Colon Carcinoma Metastatic in the Brain (tissue), 2 donors: ENCODE data around the genes B4GALT6, SLC25A52 and RNF125.

DNA sequence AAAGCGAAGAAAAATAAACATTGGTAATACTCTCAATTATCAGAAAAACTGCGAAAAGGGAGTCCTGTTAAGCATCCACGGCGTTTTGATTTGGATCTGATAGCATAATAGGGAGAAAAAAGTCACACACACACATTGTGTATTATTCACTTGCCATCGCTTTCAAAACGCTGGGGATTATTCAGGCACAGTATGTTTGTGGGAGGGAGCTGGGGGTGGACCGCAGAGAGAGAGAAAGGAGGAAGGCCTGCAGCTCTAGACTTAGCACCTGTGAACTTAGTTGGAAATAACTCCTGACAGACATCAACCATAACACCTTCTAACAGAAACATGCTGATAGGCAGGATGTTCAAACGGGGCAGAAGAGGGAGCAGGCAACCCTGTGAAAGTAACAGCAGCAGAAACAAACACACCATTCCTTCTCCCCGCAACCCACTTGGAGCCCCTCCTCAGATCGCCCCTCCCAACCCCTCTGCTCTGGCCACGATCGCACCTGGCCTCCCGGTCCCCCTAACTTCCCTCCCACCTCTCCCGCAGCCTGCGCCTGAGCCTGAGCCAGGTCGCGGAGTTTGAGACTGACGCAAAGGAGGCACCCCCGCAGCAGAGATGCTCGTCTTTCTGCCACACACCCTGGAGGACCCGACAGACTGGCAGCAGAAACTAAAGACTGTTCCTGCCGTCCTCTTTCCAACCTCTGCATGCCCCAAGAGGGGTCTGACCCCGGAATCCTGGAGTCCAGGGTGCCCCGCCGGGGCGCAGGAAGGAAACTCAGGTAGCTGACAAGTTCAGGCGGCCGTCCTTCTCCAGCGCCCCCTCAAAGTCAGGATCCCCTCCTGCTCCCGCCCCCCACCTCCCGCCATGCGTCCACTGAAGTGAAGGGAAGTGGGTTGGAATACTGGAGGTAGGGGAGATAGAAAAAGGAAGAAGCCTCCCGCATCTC lies 782 bp downstream of the CHST9 start:
- PRO-cap, 2 experiments, result no peak in any of the 2 experiments

- PRO-cap, 2 experiments, result no peak in any of the 2 experiments
Observed at GRCh38 chr18:27921733-27922591, 255.0 kb downstream of the CDH2 start.

DNA sequence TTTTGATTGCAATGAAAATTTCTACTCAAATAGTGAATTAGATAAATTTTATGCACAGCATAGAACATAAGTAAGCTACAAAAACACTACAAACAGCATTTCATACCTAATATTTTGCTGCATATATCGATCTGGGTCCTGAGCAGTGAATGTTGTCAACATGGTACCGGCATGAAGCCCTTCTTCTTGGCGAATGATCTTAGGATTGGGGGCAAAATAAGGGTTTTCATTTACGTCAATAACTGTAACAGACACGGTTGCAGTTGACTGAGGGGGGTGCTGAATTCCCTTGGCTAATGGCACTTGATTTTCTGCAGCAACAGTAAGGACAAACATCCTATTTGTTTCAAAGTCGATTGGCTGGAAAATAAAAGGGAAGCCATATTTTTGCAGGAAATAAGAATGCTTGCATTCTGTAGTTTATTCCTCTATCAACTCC lies 186.9 kb downstream of the CDH2 start:
- PRO-cap, 2 experiments, result no peak in any of the 2 experiments

DNA sequence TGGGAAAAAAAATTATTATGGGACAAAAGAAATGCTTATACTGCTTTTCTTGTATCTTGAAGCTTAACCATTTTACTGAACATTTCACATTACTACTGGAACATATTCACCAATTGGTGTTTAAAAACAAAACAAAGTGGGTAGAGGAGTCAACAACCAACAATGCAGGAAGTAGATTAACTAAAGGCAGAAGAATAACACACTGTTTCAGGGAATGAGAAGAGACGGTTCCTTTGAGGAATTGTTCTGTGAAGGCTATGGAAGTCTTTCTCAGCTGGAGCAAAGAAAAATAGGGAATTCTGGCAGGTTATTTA lies 113.8 kb downstream of the CDH2 start:
- PRO-cap, 2 experiments, result no peak in any of the 2 experiments

DNA sequence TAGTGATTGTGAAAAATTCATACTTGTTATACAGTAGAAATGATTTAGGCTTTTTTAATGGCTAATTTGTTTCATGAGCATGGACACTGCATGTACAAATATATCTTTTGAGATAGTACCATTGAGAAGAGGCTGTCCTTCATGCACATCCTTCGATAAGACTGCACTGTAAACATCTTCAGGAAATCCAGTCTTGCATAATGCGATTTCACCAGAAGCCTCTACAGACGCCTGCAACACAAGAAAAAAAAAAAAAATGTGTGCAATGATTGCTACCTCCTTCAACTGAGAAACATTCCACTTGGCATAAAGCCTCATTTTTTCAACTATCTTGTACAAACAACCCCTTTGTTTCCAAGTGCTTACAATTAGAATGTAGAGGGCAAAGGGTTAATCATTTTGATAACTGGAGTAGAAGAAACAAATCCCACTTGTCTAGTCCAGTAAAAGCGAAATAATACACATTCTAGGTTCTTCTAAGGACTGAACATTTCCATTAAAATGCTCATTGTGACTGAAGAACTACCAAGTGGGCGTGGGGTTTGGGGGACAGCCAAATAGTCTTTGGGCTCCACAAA lies 29.3 kb downstream of the CDH2 start:
- PRO-cap, 2 experiments, result no peak in any of the 2 experiments

DNA sequence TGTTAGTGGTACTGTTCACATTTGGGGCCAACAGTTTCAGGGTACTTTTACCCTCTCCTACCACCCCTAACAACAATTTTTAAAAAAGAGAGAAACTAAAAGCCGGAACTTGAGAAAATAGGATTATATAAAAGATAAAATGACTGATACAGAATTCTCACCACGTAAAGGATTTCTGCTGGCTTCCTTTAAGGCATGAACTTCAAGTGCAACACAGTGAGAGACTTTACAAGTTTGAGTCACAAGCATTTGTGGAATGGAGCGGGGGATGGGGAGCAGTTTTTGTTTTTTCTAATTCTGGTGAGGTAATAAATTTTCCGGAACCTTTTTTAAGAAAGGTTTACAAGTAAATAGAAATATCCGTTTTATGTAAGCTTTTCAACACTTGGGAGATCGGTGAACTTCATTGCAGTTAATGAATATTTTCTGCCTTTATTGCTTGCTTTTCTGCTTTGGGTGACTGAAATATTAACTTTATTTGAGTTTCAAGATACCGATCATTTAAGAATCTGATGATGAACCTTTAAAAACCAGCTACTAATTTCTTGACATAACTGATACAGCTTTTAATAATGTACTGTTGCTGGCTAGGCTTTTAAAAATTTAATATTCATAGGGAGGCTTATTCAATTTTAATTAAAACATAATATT lies 1.9 kb upstream of the CDH2 start:
- PRO-cap, 2 experiments, result no peak in any of the 2 experiments

GRCh38 chr18:29594424-29594798 lies 1417.5 kb upstream of the CDH2 start:
- PRO-cap, 2 experiments, result no peak in any of the 2 experiments

DNA sequence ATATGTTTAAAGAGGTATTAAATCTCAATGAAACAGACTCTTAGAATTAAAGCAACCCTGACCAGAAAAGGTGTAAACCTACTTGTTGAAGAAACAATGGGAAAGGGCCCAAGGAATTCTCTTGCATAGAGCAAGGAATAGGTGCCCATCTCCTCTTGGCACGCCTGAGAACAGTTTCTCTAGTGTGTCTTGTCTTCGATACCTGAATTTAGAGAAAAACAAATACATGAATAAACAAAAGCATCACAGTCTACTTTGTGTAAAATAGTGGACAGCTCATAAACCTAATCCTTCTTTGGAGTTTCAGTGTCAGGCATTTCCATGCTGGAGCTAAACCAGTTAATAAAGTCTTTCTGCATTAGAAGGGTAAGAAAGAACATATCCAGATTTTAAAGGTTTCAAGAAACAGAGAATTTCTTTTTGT lies 13.1 kb downstream of the DSC3 start:
- PRO-cap, 2 experiments, result no peak in any of the 2 experiments

GRCh38 chr18:31103036-31103523 lies 859 bp upstream of the DSC2 start:
- PRO-cap, 2 experiments, result no peak in any of the 2 experiments

GRCh38 chr18:31397140-31397731 lies 20.7 kb downstream of the DSG4 start:
- PRO-cap, 2 experiments, result peak in 2 of 2 experiments; most common minus-strand start chr18:31397362 (in 2)

GRCh38 chr18:31546099-31546667 lies 45.5 kb upstream of the TTR start:
- PRO-cap, 2 experiments, result no peak in any of the 2 experiments

DNA sequence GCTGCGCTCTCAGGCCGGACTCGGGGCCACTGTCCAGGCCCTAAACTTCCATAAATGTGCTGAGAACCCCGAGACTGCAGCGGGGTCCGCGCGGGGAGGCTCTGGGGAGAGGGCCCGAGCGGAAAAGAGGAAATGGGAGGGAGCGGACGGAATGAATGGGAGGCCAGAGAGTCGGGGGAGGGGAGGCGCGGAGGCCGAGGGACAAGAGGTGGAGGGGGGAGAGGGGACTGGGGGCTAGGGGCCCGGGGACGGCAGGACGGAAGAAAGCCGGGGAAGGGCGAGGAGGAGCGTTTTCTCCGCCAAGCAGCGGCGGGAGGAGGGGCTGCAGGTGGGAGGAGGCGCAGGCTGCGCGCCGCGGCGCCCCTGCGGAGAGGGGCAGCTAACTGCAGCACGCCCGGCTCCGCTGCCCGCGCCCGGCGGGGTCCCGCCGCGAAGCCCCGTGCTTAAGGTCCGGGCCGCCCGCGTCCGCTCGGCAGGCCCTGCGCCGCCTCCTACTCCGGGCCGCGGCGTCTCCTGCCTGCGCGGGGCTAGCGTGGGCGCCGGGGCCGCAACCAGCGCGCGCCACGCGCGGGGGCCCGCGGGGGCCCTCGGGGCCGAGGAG lies at the start of gene B4GALT6:
B4GALT6 (minus strand) TSS at position 129 of the 601 bp plus-strand sequence.
- PRO-cap, 2 experiments, result peak in 1 of 2 experiments; most common plus-strand start position 71 of the sequence (in 1)

- PRO-cap, 2 experiments, result no peak in any of the 2 experiments
Observed at GRCh38 chr18:31685613-31685745, 1.1 kb upstream of the B4GALT6 start.

- PRO-cap, 2 experiments, result no peak in any of the 2 experiments
Observed at GRCh38 chr18:31739710-31740104, 21.0 kb downstream of the SLC25A52 start.

- PRO-cap, 2 experiments, result no peak in any of the 2 experiments
Observed at GRCh38 chr18:31760703-31761084, at the start of gene SLC25A52. Gene SLC25A52 (minus strand): TSS chr18:31760880.

- PRO-cap, 2 experiments, result peak in 1 of 2 experiments; most common plus-strand start chr18:32018692 (in 1); most common minus-strand start chr18:32018635 (in 1)
Observed at GRCh38 chr18:32018032-32019205, at the start of gene RNF125. Gene RNF125 (plus strand): TSS chr18:32018825.

DNA sequence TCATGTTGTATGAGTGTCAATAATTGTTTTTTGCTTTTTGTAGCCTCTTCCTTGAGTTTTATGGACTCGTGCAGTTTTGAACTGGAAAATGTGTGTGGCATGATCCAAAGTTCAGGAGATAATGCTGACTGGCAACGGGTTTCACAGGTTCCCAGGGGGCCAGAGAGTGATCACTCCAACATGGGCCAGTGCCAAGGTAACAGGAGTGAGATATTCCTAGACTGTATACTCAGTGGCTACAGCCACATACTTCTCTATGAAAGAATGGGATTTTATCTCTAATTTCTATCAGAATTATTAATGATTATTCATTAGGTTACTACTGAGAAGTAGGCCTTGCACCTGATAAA lies 18.2 kb downstream of the MEP1B start:
- PRO-cap, 2 experiments, result no peak in any of the 2 experiments

DNA sequence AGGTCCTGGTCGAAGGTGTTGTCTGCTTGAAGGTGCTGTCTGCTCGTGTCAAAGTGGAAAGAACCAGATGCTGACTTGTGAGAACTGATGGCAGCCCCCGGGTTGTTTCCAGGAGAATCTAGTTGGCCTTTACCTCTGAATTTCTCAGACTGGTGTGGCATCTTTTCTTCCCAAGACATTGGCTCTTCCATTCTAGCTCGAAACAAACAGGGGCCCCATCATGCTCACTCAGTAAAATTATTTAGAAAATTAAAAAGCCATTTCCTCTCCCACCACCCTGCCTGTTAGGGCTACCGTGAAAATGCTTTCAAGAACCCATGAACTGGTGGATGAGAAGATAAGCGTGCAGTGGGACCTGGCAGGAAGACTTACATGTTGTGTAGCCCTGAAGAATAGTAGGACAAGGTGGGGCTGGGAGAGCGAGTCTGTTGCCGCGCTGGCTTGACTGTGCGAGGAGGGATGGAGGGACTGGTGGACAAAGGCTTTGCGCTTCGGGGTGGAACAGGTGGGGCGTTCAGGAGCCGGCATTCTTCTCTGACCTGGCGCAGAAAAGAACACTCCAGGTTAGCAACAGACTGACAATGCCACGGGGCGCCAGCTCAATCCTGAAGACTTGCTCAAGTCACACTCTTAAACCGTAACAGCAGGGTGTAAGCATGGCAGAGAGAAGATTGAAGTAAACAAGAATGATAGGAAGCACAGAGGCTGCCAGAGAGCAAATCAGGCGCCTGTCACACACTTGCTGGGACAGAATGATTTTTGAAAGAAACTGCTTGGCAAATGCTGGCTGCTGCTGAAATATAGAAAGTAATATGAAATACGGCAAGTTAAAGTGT lies 80.2 kb downstream of the MEP1B start:
- PRO-cap, 2 experiments, result no peak in any of the 2 experiments

- PRO-cap, 2 experiments, result no peak in any of the 2 experiments
Observed at GRCh38 chr18:32384147-32384402, 86.6 kb downstream of the GAREM1 start.

DNA sequence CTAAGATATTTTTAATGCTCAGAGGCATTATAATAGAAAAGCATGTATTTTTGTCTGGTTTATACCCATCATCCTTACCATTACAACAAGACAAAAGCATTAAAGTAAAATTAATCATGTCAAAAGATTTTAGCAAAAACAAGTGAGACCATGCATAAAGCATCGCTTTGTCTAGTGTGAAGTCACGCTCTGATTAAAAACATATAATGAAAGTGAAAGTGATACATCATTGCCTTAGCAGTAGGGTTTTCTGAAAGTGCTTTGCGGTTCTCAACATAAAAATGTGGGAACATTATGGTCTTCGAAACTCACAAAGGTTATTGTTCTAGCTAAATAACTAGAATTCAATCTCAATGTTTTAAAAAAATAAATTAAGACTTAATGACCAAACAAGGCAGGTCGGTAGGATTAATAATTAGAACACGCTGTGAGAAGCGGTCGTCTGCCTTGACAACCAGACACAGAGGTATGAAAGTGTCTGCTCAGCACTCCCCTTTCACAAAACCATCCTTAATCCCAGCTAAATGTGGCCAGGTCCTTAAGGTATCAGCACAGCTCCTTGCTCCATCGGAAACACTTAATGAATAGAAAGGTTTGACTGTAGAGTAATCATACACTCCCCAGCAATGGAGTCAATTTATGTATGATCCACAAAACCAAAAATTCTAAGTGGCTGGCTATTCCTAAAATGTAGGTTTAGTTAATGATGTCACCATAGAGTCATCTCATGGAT lies 42.2 kb downstream of the KLHL14 start:
- PRO-cap, 2 experiments, result no peak in any of the 2 experiments